NCI-H460 (cell line): ENCODE data around the genes PDE5A and ANXA5.

RAMPAGE:
- cytosol, long total RNA = no peak
- long total RNA = no peak
- nucleus, long total RNA = no peak
Observed at GRCh38 chr4:118985120-118985600, 96.5 kb downstream of the SYNPO2 start.

RAMPAGE:
- cytosol, long total RNA = no peak
- long total RNA = no peak
- nucleus, long total RNA = no peak
Observed at GRCh38 chr4:119039093-119039605, 96.5 kb upstream of the MYOZ2 start.

DNA sequence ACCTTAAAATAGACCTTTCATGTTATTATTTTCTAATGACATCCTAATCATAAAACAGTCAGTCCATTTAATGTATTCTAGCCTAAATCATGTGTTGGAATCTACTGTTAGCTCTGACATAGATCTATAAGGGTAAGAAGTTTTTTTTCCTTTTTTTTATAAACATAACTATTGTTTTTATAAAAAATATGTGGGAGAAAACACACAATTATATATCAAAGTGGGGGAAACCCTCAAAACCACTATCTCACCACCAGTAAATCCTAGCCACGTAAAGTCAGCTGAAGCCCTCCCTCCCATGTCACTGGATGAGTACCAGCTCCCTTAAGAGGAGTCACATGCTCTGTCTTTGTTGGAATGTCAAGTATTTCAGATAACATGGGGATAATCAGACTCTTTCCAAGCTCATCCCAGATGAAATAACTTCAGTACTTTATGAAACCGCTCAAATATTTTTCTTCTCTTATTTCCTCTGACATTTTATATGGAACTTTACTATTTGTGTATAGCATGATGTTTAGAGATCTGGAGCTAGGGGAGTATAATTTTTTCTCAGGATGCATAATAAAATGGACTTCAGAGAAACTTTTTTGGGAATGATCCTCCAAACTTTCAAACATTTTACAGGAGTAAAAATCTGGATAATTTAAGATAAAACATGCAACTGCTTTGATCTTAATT lies 2.4 kb downstream of the MYOZ2 start:
RAMPAGE:
- cytosol, long total RNA = no peak
- long total RNA = no peak
- nucleus, long total RNA = no peak

GRCh38 chr4:119217507-119218061 lies 5.1 kb downstream of the USP53 start:
RAMPAGE:
- cytosol, long total RNA = no peak
- long total RNA = no peak
- nucleus, long total RNA = no peak

DNA sequence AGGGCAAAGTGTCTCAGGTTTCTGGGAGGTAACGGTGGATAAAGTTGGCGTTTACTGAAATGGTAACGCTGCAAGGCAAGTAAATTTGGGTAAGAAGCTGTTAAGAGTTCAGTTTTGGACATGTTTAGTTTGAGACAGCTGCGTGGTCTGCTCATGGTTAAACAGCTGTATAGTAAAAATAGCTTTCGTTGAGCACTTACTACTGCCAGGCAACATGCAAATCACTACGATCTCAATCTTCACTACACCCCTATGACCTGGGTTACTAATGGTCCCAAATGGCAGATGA lies 778 bp downstream of the C4orf3 start:
RAMPAGE:
- cytosol, long total RNA = no peak
- long total RNA = no peak
- nucleus, long total RNA = no peak

DNA sequence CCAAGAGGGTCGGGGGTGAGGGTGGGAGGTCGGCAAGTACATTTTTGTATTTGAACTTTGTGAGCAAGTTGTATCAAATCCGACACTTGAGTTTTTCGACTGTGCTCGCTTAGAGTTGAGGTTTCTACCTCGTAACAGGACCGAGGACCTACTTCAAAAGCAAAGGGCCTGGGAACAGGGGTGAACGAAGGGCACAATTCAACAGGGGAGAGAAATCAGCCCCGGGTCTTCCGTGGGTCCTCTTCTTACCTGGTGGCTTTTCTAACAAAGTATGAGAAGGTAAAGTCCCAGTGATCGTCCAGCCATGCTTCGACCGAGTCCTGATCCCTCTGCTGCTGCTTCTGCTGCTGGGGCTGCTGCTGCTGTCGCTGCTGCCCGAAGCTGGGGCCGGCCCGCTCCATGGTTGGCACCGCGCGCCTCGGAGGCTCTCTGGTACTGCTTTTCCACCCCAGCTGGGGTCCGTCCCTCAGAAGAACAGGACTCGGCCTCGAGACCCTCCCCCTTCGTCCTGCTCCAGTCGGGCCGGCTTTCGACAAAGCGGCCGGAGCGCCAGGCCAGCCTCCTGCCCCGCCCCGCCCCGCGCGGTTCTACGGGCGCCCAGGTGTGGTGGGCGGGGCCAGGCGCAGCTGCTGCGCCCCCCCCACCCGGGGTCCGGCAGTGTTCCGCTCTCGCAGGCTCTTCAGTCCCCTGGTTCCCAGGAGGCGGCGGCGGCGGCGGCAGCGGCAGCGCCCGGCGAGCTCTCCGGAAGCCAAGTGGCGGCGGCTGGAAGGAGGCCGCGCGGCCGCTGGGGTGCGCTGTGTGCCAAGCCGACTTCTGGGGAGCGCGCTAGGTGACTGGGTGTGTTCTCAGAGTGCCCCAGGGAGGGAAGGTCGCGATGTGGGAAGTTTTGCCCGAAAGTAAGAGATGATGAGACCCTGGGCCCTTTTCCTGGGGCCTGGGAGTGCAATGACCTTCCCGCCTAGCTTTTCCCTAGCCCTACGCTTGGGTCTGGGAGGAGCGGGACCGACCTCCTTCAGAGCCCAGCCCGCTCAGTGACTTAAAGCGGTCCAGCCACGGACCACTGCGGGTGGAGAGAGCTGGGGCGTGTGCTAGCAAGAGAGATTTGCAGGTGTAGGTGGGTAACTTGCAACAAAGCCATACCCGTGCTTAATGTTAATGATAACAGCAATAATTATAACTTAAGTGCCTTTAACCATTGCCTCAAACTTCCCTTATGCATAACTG lies at the start of gene PDE5A:
Gene PDE5A (minus strand): TSS at position 534 of the 1,224 bp plus-strand sequence.
RAMPAGE:
- cytosol, long total RNA = no peak
- long total RNA = no peak
- nucleus, long total RNA = no peak

DNA sequence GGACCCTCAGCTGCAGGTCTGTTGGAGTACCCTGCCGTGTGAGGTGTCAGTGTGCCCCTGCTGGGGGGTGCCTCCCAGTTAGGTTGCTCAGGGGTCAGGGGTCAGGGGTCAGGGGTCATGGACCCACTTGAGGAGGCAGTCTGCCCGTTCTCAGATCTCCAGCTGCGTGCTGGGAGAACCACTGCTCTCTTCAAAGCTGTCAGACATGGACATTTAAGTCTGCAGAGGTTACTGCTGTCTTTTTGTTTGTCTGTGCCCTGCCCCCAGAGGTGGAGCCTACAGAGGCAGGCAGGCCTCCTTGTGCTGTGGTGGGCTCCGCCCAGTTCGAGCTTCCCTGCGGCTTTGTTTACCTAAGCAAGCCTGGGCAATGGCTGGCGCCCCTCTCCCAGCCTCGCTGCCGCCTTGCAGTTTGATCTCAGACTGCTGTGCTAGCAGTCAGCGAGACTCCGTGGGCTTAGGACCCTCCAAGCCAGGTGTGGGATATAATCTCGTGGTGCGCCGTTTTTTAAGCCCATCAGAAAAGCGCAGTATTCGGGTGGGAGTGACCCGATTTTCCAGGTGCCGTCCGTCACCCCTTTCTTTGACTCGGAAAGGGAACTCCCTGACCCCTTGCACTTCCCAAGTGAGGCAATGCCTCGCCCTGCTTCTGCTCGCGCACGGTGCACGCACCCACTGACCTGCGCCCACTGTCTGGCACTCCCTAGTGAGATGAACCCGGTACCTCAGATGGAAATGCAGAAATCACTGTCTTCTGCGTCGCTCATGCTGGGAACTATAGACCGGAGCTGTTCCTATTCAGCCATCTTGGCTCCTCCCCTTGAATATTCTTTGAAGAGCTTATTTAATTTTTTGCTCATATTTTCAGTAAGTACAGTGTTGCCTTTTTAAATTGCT lies 189.6 kb upstream of the MAD2L1 start:
RAMPAGE:
- cytosol, long total RNA = no peak
- long total RNA = no peak
- nucleus, long total RNA = no peak

DNA sequence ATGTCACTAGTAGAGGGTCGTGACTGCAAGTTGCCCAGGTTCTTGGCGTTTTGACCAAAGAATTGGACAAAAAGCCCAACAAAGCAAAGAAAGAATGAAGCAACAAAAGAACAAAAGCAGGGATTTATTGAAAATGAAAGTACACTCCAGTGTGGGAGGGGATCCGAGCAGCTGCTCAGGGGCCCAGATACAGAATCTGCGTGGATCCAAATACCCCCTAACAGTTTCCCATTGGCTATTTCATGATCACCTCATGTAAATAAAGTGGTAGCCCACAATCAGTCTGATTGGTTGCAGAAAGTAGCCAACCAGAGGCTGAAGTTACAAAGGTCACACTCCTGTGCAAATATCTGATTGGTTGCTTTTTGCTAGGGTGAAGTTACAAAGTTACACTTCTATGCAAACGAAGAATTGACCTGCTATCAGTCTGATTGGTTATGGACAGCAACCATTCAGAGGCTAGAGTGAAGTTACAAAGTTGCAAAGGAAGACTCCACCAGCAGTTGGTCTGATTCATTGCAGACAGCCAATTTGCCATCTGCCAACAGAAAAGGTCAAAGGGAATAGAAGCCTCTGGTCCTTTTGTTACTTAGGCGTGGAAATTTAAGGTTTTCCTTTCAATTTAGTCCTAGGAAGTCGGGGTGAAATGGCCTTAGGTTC lies 377.8 kb downstream of the PRDM5 start:
RAMPAGE:
- cytosol, long total RNA = no peak
- long total RNA = no peak
- nucleus, long total RNA = no peak

DNA sequence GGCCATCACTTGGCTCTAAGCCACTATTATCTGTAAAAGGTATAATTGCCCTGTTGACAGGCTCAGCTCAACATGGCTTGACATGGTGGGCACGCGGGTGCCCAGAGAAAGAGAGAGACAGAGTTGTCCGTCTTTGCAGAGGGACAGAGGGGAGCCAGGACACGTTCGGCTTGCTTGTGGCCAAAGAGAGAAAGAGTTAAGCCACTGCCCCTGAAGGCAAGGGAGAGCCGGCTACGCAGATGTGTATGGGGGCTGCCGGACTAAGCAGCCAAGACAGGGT lies 200.7 kb downstream of the PRDM5 start:
RAMPAGE:
- cytosol, long total RNA = no peak
- long total RNA = no peak
- nucleus, long total RNA = no peak

DNA sequence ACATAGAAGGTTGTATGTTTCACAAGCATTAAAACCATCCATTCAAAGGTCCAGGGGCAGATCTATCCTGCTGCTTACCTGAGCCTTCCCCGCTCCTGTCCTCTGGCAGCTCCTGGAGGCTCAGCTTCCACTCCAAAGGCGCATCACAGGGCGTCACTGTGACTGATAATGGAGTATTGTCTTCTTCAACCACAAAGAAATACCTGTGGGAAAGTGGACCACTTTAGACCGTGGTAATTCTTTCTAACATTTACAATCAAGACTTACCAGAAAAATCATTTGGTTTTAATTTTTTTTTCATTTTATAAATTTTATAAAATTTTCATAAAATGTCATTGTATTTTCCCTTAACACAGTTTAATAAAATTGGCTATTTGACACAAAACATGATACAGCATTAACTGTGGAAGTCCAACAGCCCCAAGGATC lies 32.5 kb downstream of the NDNF start:
RAMPAGE:
- cytosol, long total RNA = no peak
- long total RNA = no peak
- nucleus, long total RNA = no peak

DNA sequence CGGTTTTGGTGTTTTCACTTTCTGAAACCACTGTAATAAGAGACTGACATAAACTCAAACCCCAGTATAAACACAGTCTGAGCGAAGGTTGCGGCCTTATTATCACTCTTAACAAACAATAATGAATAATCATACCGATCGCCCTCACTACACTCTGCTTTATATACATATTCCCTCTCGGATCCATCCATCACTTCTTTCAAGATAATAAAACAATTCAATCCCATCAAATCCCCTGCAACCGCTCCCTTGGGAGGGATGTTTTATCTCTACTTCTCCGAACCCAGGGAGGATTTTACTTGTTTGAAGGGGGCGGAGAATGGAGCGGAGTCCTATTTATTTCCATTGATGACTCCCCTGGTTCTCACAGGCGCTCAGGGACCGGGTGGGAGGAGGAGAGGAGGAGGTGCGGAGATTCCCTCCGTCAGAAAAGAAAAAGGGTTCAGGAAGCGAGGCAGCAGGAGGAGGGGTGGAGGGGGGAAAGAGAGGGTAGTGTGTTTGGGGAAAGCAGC lies 2.2 kb downstream of the NDNF start:
RAMPAGE:
- cytosol, long total RNA = no peak
- long total RNA = no peak
- nucleus, long total RNA = no peak

RAMPAGE:
- cytosol, long total RNA = no peak
- long total RNA = no peak
- nucleus, long total RNA = no peak
Observed at GRCh38 chr4:121073538-121074469, 1.5 kb upstream of the NDNF start.

DNA sequence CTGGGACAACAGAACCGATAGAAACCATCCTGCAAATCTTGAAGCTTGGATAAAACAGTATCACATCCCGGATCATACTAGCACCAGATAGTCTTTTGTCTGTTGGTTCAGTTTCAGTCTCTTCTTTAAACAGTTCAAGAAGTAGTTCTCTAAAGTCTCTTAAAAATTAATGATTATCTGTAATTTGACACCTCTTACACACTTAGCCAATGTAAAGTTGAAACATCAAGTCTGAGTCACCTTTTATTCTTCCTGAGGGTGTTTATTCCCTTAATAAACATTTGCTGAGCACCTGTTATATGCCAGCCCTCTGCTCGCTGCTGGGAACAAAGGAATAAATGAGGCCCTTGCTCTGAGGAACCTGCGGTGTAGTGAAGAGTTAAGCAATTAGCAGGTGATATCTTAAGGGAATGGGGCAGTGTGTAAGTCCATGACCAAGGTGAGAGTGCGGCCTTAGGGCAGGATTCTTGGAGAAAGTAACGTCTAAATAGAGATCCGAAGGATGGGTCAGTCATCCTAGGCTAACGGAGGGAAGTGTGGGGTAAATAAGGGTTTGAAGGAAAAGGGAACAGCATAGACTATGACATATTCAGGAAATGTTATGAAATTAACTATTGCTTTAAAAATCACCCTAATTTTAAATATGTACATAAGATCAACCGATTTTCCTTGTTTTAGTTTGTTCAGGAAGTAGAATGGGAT lies 5.2 kb upstream of the NDNF start:
RAMPAGE:
- cytosol, long total RNA = no peak
- long total RNA = no peak
- nucleus, long total RNA = no peak

RAMPAGE:
- cytosol, long total RNA = no peak
- long total RNA = no peak
- nucleus, long total RNA = no peak
Observed at GRCh38 chr4:121153850-121154484, 10.2 kb downstream of the TNIP3 start.

GRCh38 chr4:121696014-121697035 lies at the start of gene ANXA5:
Gene ANXA5 (minus strand): TSS chr4:121696980.
RAMPAGE:
- cytosol, long total RNA = start-site peak on the minus strand at chr4:121696946-121696977, 1,180 and 927 reads in 2 replicates
- long total RNA = start-site peak on the minus strand at chr4:121696946-121696977, 893 and 1,260 reads in 2 replicates
- nucleus, long total RNA = start-site peak on the minus strand at chr4:121696946-121696969, 282 and 70 reads in 2 replicates

RAMPAGE:
- cytosol, long total RNA = no peak
- long total RNA = no peak
- nucleus, long total RNA = no peak
Observed at GRCh38 chr4:122035925-122036352, 84.1 kb upstream of the TRPC3 start.

DNA sequence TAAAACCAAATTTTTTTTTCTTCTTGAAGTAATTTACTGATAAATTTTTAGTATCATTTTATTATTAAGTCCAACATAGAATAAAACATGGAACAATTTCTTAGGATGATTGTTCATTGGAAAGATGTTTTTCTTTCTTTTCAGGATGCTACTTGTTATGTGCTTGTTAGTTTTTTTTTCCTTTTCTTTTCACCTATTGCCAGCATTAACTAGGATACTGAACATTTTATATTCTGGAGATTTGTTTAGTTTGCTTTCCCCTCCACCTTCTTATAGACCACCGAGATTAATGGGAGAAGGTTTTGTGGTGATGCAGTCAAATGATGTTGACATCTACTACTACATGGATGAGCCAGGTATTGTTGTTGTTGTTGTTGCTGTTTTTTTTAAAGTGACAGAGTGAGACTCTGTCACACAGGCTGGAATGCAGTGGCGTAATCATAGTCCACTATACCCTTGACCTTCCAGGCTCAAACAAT lies 37.6 kb downstream of the BLTP1 start:
RAMPAGE:
- cytosol, long total RNA = no peak
- long total RNA = no peak
- nucleus, long total RNA = no peak

GRCh38 chr4:122673230-122673723 lies 52.4 kb upstream of the IL21 start:
RAMPAGE:
- cytosol, long total RNA = no peak
- long total RNA = no peak
- nucleus, long total RNA = no peak

DNA sequence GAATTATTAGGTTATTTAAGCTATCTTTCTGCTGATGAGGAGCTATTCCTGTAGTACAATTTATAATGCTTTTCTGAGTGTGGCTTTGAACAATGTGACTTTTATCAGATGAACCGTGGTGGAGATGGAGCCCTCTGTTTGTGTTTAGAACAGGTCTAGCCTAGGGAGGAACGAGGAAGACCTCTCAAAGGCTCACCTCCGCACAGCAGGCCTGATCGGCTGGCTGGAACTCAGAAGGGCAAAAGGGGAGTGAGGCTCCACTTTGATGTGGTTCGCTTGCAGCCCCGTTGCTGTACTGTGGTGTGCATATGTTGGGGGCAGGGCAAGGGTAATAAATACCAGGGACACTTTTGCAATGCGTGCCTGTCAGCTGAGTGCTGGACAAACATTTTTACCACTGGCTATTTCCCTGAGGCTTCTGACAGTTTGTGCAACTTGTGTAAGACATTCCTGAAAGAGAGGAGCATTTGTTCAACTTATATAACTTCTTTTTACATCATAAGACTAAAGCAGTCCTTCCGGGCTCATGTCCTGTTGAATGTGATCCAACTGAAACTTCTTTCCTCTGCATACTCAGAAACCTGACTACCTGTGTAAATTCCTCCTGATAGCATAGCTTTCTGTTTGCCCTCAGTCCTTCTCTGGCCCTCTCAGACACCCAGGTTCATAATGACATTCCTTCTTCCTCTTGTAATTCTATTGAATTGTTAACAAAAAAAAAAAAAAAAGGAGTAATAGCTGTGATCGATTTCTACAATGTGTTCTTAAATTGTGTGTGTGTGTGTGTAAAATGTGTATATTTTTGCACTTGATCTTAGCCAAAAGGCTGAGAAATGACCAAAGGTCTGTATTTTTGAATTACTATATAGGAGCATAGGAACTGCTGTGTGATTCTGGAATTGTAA lies 82.3 kb downstream of the SPRY1 start:
RAMPAGE:
- cytosol, long total RNA = no peak
- long total RNA = no peak
- nucleus, long total RNA = no peak

GRCh38 chr4:123504864-123505421 lies 108.3 kb downstream of the SPRY1 start:
RAMPAGE:
- cytosol, long total RNA = no peak
- long total RNA = no peak
- nucleus, long total RNA = no peak